Mesothelial cell of epicardium (in vitro differentiated cells): ENCODE measurements around the gene CLCNKA.

GRCh38 chr1:15691427-15691968 is 7.4 kb downstream of the PLEKHM2 start:
- PRO-cap = no peak

GRCh38 chr1:15696940-15697795 is 13.0 kb downstream of the PLEKHM2 start:
- PRO-cap = no peak

GRCh38 chr1:15714440-15714894 is 21.6 kb upstream of the SLC25A34 start:
- PRO-cap = no peak

- PRO-cap = no peak
These were observed 1.3 kb upstream of the FBLIM1 start for GRCh38 chr1:15756949-15758090.

- PRO-cap = no peak
These were observed 7.1 kb downstream of the FBLIM1 start for GRCh38 chr1:15765695-15766167.

- PRO-cap = no peak
These were observed 8.0 kb downstream of the UQCRHL start for GRCh38 chr1:15799342-15799895.

DNA sequence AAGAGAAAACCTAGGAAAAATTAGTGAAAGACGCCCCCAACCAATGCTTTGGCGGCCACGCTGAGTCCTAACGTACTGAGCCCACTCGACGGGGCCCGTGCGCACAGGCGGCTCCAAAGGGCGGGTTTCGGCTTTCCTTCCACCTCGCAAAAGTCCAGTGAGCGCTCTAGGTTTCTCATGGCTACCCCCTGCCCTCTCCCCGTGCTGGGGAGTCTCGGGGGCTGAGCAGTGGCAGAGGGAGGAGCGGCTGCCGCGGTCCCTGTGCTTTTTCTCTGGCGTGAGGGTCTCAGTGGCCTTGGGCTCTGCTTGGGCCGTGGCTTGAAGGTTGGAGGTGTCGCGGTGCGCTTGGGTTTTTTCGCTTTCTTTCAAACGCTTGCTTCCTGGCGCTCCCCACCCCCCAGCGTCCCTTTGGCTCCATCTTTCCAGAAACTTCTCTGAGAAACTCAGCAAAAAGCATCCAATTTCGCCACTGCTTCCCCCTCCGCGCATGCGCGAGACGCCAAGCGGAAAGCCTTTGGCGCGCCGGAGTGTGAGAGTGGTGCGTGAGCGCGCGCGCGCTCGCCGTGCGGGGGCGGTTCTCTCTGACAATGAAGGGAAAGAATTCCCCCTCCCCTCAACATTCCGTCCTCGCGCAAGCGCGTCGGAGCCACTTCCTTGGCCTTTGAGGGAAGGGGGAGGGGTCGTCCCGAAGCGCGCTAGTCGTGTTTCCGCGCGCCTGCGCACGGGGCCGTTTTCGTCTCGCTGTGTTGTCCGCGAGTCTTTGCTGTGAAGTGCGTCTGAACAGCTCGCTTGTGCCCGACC is 11.9 kb upstream of the SPEN start:
- PRO-cap = unidirectional peak, minus-strand start at position 319 of the sequence; bidirectional peak, plus-strand start at position 746 of the sequence, minus-strand start at position 436 of the sequence

GRCh38 chr1:15844729-15845133 is 2.8 kb upstream of the SPEN start:
- PRO-cap = no peak

DNA sequence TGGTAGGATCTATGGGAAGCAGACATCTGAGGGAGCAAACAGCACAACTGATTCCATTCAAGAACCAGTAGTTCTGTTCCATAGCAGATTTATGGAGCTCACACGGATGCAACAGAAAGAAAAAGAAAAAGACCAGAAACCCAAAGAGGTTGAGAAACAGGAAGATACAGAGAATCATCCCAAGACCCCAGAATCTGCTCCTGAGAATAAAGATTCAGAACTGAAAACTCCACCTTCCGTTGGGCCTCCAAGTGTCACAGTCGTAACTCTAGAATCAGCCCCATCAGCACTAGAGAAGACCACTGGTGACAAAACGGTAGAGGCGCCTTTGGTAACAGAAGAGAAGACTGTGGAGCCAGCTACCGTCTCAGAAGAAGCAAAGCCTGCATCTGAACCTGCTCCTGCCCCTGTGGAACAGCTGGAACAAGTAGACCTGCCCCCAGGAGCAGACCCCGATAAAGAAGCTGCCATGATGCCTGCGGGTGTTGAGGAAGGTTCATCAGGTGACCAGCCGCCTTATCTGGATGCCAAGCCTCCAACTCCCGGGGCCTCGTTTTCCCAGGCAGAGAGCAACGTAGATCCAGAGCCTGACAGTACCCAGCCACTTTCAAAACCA is 44.9 kb downstream of the ZBTB17 start:
- PRO-cap = no peak

GRCh38 chr1:15952610-15953277 is 23.2 kb downstream of the ZBTB17 start:
- PRO-cap = no peak

GRCh38 chr1:16021682-16022270 is at the start of gene CLCNKA:
Gene CLCNKA, plus strand, starts transcription at chr1:16022036.
- PRO-cap = no peak

GRCh38 chr1:16064307-16065301 is 8.8 kb downstream of the FAM131C start:
- PRO-cap = no peak

DNA sequence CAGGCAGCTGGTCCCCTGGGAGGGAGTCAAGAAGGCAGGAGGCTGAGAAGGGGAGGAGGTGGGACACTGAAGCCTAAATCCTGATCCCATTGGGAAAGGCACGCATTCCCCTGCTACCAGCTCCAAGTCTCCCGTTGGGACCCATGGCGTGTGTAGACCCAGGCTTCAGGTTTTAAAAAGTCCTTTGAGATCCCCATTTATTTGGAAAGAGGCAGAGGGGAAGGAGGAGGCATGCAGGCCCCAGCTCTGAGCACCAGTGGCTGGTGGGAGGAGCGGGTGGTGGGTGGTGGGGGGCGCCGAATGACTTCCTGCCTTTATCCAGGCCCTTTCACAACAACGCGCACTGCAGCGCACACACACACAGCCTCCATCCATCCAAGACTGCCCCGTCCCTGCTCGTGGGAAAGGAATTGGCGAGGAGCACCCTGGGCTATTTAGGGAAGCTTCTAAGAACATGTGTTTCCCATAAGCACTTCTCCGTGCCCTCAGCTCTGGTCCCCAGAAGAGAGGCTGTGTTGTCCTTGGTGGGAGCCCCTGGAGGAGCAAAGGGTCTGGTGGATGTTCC is 28.3 kb downstream of the EPHA2 start:
- PRO-cap = no peak

- PRO-cap = no peak
These were observed 2.2 kb downstream of the EPHA2 start for GRCh38 chr1:16153612-16154188.

DNA sequence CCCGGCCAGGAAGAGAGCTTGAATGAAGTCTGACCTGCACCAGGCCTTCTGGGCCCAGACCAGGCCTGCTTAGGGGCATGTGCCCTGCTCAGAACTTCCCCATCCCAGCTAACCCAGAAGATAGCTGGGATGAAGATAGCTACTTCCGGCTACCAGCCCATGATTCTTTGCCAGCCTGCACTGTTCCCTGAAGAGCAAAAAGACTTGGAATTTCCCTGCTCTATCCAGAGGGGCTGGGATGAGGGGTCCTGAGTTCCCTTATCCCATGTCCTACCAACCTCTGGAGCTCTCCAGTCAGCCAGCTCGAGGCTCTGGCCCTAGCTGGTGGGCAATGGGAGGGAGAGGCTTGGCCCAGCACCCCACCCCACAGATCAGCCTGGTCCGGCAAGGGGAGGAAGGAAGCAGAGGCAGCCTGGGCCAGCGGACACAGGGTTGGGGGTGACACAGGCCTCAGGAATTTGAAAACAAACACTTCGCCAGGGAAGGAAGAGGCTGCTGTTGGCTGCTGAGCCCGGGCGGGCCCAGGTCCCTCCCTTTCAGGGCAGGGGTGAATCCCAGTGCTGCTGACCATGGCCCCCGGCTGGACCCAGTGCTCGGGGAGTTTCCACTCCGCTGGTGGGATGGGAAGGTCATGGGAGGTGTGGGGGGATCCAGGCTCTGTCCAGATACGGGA is 25.9 kb upstream of the EPHA2 start:
- PRO-cap = no peak

- PRO-cap = no peak
These were observed 28.1 kb downstream of the ARHGEF19 start for GRCh38 chr1:16184130-16185045.

DNA sequence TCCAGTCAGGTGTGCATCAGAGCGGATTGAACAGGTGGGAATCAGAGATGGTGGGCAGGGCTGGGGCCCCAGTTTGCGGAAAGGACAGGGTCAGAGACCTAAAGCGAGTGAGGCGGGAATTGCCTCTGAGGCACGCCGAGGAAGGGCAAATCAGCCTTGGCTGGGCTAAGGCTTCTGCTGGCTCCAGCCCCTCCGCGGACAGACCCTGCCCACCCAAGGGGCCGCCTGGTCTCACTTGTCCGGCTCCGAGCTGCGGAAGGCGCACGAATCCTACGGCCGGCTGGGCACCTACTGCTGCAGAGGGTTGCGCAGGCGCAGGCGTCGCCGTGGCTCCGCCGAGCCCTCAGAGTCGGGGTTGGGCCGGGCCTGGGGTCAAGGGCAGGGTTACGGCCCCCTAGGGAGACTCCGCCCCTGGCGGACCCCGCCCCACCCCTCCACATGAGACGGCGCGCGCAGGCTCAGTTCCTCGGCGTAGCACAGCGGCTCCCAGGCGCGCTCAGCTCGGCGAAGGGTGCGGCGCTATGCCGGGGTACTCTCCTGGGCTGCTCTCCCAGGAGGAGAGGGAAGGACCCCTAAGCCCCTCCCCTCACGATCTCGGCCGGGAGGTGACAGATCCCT is 10.2 kb downstream of the CPLANE2 start:
- PRO-cap = no peak

- PRO-cap = no peak
These were observed 52.6 kb upstream of the CPLANE2 start for GRCh38 chr1:16289426-16290149.

DNA sequence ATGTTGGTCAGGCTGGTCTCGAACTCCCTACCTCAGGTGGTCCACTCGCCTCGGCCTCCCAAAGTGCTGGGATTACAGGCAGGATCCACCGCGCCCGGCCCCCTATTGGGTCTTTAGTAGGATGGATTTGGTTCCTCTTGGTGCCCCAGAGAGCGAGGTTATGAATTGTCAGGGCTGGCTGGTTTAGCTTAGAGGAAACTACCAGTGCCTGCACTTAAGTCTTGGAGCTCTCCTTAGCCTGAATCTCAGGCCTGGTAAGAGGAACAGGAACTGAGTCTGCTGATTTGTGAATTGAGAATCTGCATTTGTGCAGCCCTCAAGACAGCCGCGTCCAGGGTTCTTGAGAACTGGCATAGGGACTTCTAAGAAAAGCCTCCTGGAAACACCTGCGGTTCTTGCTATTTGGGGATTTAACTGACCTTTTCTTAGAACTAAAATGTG is 1.7 kb downstream of the NECAP2 start:
- PRO-cap = no peak

DNA sequence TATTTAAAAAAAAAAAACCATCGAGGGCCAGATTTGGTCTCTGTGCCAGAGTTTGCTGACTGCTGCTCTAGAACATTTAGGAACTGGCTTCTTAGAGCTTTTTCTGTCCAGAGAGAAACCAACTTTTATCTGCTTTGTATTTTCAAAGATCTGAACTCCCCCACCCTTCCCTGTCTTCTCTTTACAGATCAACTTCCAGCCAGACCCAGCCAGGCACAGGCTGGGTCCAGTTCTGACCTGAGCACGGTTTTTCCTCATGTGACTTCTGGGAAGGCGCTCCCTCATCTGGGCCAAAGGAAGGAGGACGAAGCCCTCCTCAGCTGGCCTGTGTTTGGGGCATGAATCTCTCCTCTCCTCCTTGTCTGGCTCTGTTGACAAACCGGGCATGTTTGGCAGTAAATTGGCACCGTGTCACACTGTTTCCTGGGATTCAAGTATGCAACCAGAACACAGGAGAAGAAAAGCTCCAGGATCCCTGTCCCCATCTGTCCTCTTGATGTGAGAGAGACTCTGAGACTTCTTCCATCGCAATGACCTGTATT is 18.2 kb downstream of the NECAP2 start:
- PRO-cap = no peak